Metastatic Pancreatic Carcinoma in the Ovary (tissue), 1 donor: ENCODE data around the gene PTPRM.

- PRO-cap, result bidirectional peak, plus-strand start at chr18:5296632, minus-strand start at chr18:5296625
These were observed 976 bp upstream of the ZBTB14 start for GRCh38 chr18:5296575-5296829.

GRCh38 chr18:5394615-5395408 lies 99.3 kb upstream of the ZBTB14 start:
- PRO-cap, result no peak

GRCh38 chr18:5406498-5407145 lies 111.1 kb upstream of the ZBTB14 start:
- PRO-cap, result no peak

GRCh38 chr18:5462740-5463798 lies 80.7 kb downstream of the EPB41L3 start:
- PRO-cap, result no peak

DNA sequence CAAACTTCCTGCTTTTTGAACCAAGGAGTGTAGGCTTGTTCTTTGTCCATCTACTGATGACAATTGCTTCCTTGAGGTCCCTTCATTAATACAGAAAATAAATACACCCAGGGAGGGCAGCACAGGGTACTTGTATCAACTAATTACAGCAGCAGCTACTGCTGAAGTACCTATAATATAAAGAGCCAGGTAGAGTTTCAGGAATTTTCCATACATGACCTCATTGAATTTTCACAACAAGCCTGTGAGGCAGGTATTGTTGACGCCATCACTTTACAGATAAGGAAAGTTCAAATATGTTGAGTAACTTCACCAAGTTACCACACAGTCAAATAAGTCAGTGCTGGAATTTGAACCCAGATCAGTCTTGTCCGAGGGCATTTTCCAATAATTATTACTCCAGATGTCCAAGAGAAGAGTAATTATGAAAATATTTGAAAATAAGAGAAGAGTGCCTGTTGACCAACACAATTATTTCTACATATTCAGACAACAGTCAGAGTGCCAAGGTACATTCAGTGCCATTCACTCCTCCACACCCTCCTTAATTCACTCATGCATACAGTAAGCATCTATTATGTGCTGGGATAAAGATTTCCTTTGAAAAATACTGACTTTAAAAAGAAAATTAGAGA lies 203.8 kb downstream of the L3MBTL4 start:
- PRO-cap, result no peak

- PRO-cap, result no peak
These were observed 8.5 kb downstream of the L3MBTL4 start for GRCh38 chr18:6406164-6406685.

DNA sequence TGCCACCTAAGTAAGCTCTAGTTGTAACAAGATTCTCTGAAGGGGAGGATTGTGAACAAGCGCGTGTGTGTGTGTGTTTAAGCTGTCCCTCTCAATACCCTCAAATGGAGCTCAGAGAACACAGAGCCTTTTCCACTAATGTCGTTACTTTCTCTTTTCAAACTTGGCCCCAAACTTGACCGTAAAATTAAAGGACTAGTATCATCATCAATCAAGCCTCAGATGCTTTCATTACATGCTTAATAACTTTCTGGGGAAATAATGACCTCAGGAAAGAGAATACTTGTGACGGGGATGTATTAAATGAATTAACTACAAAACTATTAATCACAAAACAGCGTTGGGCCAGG lies 155.8 kb downstream of the ARHGAP28 start:
- PRO-cap, result no peak

DNA sequence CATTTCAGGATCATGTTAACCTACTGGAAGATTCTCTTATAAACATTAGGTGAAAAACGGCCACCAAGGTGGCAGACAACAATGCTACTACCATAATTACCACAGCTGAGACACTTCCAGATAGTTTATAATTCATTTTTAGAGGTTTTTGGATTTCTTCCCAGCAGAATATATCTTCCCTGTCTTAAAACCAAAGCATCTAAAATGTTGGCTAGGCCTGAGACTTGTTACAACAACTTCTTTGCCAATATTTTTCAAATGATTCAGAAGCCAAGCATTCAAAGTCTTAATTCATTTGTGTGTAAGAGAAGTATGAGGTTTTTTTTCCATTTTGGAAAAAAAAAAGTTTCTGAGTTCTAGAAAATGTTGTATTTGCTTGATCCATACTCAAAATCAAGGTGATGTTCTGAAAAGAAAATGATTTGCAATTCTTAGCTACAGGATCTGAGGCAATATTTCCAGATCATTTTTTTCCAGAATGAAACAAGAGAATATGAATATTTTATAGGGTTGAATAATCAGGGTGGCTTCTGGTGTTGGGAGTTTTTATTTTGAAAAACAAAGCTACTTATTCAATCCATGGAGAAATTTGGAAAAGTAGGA lies 32.8 kb downstream of the LAMA1 start:
- PRO-cap, result no peak

DNA sequence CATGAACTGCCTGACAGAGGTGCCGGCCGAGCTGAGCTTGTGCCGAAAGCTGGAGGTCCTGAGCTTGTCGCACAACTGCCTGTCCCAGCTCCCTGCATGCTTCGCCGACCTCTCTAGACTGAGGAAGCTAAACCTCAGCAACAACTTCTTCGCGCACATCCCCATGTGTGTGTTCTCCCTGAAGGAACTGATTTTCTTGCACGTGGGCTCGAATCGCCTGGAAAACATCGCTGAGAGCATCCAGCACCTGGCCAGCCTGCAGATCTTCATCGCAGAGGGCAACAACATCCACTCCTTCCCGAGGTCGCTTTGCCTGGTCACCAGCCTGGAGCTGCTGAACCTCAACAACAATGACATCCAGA lies 605 bp downstream of the LRRC30 start:
- PRO-cap, result no peak

DNA sequence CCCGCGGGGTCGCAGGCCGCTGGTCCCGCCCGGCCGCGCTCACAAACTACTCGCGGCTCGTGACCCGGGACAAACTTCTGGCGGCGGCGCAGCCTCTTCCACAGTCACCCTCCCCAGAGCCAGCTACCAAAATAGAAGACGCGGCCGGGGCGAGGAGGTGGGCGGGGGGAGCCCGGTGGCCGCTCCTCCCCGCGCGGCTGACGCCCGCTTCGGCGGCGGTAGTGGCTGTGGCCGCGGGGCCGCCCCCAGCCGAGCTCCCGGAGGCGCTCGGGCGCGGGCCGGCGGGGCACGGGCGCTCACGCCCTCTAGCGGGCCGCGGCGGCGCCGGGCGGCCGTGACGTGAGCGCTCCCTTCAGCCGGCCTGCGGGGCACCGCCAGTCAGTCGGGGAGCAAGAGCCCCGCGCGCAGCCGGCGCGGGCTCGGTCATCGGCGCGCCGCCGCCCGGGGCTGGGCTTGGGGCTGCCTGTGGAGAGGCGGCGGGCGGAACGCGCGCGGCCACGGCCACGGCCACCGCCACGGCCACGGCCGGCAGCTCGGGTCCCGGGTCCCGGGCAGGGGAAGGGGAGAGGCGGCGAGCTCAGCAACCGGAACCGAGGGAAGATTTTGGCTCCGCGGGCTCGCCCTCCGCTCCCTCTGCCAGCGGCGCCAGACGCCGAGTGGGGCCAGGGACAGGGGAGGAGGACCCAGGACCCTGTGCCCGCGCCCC lies at the start of gene PTPRM:
Gene PTPRM (plus strand): TSS at position 377 of the 706 bp plus-strand sequence.
- PRO-cap, result bidirectional peak, plus-strand start at position 377 of the sequence, minus-strand start at position 202 of the sequence

GRCh38 chr18:7567646-7567943 lies 479 bp downstream of the PTPRM start:
- PRO-cap, result no peak

- PRO-cap, result no peak
These were observed 8.6 kb downstream of the PTPRM start for GRCh38 chr18:7575707-7576062.

GRCh38 chr18:7955007-7955552 lies 388.0 kb downstream of the PTPRM start:
- PRO-cap, result no peak

GRCh38 chr18:7973485-7974361 lies 406.6 kb downstream of the PTPRM start:
- PRO-cap, result no peak

- PRO-cap, result no peak
These were observed 467.4 kb downstream of the PTPRM start for GRCh38 chr18:8034563-8034789.

DNA sequence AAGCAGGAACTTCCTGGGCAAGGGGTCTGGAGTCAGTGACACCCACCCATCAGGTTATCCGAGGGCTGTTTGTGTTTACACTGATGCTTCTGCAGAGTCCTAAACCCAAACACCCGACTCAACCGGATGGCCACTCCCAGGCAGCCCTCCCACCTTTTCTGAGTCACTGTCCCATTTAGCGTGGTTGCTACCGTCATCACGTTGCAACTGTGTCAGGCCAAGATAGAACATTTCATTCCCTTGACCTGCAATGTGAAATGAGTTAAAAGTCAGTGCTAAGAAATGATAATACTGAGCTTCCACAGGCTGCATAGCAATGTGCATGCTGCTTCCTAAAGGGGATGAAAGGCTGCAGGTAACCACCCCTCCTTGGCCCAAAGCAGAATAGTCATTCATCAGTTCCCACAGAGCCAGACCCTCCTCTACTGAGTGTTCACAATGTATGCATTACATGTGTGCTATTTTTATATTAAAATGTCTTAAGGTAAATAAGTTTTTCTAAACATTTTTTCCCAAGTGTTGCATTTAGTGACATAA lies 468.0 kb upstream of the RAB12 start:
- PRO-cap, result no peak

DNA sequence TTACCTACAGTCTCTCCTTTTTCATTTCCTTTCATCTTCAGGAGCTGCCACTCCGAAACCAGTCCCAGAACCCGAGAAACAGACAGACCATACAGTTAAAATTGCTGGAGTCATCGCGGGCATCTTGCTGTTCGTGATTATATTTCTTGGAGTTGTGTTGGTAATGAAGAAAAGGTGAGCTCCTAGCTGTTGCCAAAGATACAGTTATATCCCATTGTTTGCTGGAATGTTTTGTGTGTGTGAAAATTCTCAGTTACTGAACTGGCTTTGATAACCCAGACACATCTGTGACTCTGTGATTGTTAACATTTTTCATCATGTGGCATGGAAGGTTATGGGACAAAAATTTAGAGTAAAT lies 465.7 kb upstream of the RAB12 start:
- PRO-cap, result no peak

GRCh38 chr18:8177176-8177661 lies 432.0 kb upstream of the RAB12 start:
- PRO-cap, result no peak

GRCh38 chr18:8609600-8610394 lies 560 bp downstream of the RAB12 start:
- PRO-cap, result no peak

GRCh38 chr18:8706774-8707755 lies 1.7 kb downstream of the MTCL1 start:
- PRO-cap, result no peak